ENCODE data around the genes LBP, RALGAPB and ADIG.

DNA sequence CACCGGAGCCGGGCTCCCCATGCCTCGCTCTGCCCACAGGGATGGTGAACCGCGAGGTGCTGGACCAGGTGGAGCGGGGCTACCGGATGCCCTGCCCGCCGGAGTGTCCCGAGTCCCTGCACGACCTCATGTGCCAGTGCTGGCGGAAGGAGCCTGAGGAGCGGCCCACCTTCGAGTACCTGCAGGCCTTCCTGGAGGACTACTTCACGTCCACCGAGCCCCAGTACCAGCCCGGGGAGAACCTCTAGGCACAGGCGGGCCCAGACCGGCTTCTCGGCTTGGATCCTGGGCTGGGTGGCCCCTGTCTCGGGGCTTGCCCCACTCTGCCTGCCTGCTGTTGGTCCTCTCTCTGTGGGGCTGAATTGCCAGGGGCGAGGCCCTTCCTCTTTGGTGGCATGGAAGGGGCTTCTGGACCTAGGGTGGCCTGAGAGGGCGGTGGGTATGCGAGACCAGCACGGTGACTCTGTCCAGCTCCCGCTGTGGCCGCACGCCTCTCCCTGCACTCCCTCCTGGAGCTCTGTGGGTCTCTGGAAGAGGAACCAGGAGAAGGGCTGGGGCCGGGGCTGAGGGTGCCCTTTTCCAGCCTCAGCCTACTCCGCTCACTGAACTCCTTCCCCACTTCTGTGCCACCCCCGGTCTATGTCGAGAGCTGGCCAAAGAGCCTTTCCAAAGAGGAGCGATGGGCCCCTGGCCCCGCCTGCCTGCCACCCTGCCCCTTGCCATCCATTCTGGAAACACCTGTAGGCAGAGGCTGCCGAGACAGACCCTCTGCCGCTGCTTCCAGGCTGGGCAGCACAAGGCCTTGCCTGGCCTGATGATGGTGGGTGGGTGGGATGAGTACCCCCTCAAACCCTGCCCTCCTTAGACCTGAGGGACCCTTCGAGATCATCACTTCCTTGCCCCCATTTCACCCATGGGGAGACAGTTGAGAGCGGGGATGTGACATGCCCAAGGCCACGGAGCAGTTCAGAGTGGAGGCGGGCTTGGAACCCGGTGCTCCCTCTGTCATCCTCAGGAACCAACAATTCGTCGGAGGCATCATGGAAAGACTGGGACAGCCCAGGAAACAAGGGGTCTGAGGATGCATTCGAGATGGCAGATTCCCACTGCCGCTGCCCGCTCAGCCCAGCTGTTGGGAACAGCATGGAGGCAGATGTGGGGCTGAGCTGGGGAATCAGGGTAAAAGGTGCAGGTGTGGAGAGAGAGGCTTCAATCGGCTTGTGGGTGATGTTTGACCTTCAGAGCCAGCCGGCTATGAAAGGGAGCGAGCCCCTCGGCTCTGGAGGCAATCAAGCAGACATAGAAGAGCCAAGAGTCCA, 57.7 kb downstream of the SRC start:
- RRBS, 2 experiments: 90 to 94% methylated on average over 8 of the region's 50 CpGs
CAGE:
- cytosol, long polyA minus RNA: start-site peak on the plus strand centred at position 603 of the sequence, 59 bp wide, 20 reads; start-site peak on the plus strand centred at position 811 of the sequence, 45 bp wide, 21 reads; start-site peak on the plus strand centred at position 1,063 of the sequence, 86 bp wide, 33 reads; start-site peak on the plus strand centred at position 1,169 of the sequence, 17 bp wide, 17 reads
- cytosol, long polyA plus RNA: no peak
- long polyA plus RNA: start-site peak on the plus strand centred at position 1,010 of the sequence, 375 bp wide, 71 and 188 reads in 2 replicates
- nucleus, long polyA minus RNA: no peak
- nucleus, long polyA plus RNA: no peak

DNA sequence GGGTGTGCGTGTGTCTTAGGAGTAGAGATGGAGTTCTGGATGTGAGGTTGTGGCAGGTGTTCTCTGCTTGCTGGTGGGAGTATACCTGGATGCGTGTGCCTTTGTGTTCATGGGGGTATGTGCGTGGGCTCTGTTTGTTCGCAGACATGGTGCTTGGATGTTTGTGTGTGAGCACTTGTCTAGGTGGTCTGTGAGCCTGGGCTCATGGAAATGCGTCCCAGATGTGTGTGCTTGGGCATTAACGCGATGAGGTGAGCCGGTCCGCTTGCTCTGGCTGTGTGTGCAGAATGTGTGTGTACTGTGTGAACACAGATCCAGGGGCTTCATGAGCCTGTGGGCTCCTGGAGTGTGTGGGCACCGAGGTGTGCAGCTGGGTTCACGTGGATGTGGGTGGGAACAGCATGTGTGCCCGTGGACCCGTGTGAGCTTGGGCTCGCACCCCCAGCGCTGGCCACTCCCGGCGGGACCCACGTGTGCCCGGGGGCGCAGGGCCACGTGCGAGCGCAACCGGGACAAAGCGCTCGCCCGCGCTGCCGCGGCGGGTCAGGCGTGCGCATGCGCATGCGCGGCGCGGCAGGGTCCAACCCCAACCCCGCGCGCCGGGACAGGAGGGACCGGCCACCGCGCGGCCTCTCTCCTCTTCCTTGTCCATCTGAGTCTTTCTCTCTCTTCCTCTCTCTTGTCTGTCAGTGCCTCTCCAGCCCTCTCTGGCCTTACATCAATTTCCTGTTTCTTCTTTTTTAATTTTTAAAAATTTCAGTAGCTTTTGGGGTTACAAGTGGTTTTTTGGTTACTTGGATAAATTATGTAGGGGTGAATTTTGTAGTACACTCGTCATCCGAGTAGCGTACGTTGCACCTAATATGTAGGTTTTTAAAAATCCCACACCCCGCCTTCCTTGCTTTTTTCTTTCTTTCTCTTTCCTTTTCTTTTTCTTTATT, 60.5 kb downstream of the SRC start:
- RRBS, 2 experiments: 1% methylated on average over 15 of the region's 51 CpGs
CAGE:
- cytosol, long polyA minus RNA: no peak
- cytosol, long polyA plus RNA: no peak
- long polyA plus RNA: no peak
- nucleus, long polyA minus RNA: no peak
- nucleus, long polyA plus RNA: no peak

DNA sequence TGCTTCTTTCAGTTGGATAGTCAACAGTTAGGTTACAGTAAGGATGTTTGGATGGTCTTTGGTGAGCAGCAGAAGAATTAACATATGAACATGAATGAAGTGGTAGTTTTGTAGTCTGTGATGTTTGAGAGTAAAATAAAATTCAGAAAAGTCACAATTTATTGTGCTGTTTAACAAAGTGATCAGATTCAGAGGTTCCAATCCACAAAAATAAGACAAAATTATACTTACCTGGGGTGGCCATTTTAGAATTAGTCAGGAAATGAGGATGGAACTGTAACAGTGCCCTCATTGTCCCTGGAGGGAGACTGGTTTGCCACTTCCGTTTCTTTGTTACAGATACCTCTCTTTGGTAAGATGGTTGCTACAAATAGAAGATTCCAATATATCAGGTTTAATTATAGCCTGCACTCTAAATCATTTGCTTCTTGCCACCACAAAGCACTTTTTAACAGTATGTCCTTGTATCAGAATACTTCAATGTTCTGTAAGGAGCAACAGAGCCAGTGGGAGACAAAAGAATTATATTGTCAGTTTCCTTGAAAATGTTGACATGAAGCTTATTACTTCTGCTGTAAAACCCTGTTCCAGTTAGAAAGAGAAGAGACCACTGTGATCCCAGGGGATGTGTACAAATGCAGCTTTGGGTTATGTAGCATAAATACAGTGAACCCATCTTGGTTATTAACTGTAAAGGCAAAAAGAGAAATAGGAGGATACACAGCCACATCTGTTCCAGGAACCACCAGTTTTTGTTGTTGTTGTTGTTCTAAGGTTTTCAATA, 95.7 kb downstream of the CTNNBL1 start:
- RRBS, 2 experiments: no CpG with 5 or more reads among the region's 1 CpG
CAGE:
- cytosol, long polyA minus RNA: no peak
- cytosol, long polyA plus RNA: no peak
- long polyA plus RNA: no peak
- nucleus, long polyA minus RNA: no peak
- nucleus, long polyA plus RNA: no peak

GRCh38 chr20:38085338-38085696, 51.8 kb downstream of the RPRD1B start:
- RRBS, 2 experiments: no CpG with 5 or more reads among the region's 5 CpGs
CAGE:
- cytosol, long polyA minus RNA: no peak
- cytosol, long polyA plus RNA: no peak
- long polyA plus RNA: no peak
- nucleus, long polyA minus RNA: no peak
- nucleus, long polyA plus RNA: no peak

- RRBS, 2 experiments: no CpG with 5 or more reads among the region's 12 CpGs
CAGE:
- cytosol, long polyA minus RNA: no peak
- cytosol, long polyA plus RNA: no peak
- long polyA plus RNA: no peak
- nucleus, long polyA minus RNA: no peak
- nucleus, long polyA plus RNA: no peak
Observed at GRCh38 chr20:38132067-38132644, 32.9 kb downstream of the TGM2 start.

DNA sequence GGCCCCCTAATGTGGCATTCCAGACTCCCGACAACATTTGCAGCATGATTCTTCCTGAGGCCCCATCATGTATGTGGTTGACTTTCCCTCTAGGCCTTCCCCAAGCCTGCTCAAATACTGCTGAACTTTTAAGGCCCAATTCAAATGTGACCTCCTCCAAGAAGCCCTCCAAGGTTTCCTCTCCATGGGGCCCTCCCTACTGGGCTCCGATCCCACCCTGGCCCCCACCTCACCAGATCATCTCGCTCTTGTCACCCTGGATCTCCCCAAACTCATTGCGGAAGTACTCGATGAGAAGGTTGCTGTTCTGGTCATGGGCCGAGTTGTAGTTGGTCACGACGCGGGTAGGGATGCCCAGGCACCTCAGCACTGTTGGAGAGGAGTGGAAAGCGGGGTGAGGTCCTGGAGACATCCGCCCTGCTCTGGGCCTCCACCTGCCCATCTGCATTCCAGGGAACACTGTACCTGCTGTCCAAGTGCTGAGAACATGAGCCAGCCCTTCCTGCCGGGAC, 23.2 kb downstream of the TGM2 start:
- RRBS, 2 experiments: 95 to 100% methylated on average over 1 of the region's 12 CpGs
CAGE:
- cytosol, long polyA minus RNA: no peak
- cytosol, long polyA plus RNA: no peak
- long polyA plus RNA: no peak
- nucleus, long polyA minus RNA: no peak
- nucleus, long polyA plus RNA: no peak

- RRBS, 2 experiments: 70 to 100% methylated on average over 2 to 4 of the region's 14 CpGs
CAGE:
- cytosol, long polyA minus RNA: no peak
- cytosol, long polyA plus RNA: no peak
- long polyA plus RNA: no peak
- nucleus, long polyA minus RNA: no peak
- nucleus, long polyA plus RNA: no peak
Observed at GRCh38 chr20:38155686-38156254, 9.3 kb downstream of the TGM2 start.

- RRBS, 2 experiments: no CpG with 5 or more reads among the region's 13 CpGs
CAGE:
- cytosol, long polyA minus RNA: no peak
- cytosol, long polyA plus RNA: no peak
- long polyA plus RNA: no peak
- nucleus, long polyA minus RNA: no peak
- nucleus, long polyA plus RNA: no peak
Observed at GRCh38 chr20:38156661-38157448, 8.2 kb downstream of the TGM2 start.

DNA sequence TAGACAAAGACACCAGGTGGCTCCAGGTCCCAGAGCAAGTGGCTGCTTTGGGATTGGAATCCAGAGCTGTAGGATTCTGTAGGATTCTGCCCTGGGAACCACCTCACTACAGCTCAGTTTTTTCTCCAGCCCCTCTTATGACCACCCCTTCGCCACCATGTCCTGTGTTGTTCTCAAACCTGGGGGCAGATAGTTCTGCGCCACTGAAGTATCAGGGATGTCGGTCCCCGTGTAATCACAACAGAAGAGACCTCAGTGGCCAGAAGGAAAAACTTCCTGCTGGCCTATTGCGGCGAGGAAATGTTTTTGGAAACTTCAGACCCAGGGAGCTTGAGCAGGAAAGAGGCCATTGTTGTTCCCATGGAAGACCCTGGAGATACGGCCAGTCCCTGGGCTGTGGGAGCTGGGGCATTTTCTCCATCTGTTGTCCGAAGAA, 1.6 kb downstream of the TGM2 start:
- RRBS, 2 experiments: no CpG with 5 or more reads among the region's 8 CpGs
CAGE:
- cytosol, long polyA minus RNA: no peak
- cytosol, long polyA plus RNA: no peak
- long polyA plus RNA: no peak
- nucleus, long polyA minus RNA: no peak
- nucleus, long polyA plus RNA: no peak

GRCh38 chr20:38208945-38209337, 43.9 kb upstream of the TGM2 start:
- RRBS, 2 experiments: no CpG with 5 or more reads among the region's 3 CpGs
CAGE:
- cytosol, long polyA minus RNA: no peak
- cytosol, long polyA plus RNA: no peak
- long polyA plus RNA: no peak
- nucleus, long polyA minus RNA: no peak
- nucleus, long polyA plus RNA: no peak

DNA sequence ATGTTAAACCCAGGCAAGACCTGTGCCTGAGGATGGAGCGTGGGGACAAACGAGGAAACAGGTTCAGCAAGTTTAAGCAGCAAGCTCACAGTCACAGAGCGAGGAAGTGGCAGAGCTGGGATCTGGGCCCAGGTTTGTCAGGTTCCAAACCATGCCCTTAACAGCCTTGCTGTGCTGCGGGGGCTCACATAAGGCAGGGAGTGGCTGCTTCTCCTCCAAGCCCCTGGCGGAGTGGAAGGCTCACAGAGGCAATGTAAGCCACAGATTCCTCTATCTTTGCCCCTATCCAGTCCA, 3.9 kb upstream of the BPI start:
- RRBS, 2 experiments: no CpG with 5 or more reads among the region's 5 CpGs
CAGE:
- cytosol, long polyA minus RNA: no peak
- cytosol, long polyA plus RNA: no peak
- long polyA plus RNA: no peak
- nucleus, long polyA minus RNA: no peak
- nucleus, long polyA plus RNA: no peak

- RRBS, 2 experiments: no CpG with 5 or more reads among the region's 15 CpGs
CAGE:
- cytosol, long polyA minus RNA: no peak
- cytosol, long polyA plus RNA: no peak
- long polyA plus RNA: no peak
- nucleus, long polyA minus RNA: no peak
- nucleus, long polyA plus RNA: no peak
Observed at GRCh38 chr20:38346214-38347277, at the start of gene LBP. Gene LBP, plus strand, starts transcription at chr20:38346482.

DNA sequence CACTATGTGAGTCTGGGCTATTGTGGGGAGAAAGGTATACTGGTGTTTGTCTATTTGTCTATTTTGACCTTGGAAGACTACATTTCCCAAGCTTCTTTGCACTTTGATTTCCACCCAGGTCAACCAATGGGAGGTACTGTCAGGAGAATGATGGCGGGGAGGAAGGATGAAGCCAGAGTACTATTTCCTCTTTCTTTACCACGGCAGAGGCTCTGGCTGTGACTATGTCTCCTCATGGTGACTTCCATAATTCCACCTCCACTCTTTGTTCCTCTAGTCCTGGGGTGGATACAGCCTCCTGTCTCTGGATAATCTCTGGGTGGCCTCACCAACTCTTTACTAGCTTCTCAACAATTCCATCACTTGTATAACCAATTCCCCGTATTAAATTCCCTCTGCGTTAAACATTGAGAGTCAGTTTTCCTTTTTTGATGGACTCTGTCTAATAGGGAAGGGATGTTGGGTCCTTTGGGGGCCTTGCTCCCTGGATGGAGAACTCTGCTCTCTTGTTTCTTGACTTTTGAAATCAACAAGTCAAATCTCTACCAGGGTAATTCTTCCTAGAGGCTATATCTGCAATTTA, 23.3 kb downstream of the LBP start:
- RRBS, 2 experiments: no CpG with 5 or more reads among the region's 4 CpGs
CAGE:
- cytosol, long polyA minus RNA: no peak
- cytosol, long polyA plus RNA: no peak
- long polyA plus RNA: no peak
- nucleus, long polyA minus RNA: no peak
- nucleus, long polyA plus RNA: no peak

DNA sequence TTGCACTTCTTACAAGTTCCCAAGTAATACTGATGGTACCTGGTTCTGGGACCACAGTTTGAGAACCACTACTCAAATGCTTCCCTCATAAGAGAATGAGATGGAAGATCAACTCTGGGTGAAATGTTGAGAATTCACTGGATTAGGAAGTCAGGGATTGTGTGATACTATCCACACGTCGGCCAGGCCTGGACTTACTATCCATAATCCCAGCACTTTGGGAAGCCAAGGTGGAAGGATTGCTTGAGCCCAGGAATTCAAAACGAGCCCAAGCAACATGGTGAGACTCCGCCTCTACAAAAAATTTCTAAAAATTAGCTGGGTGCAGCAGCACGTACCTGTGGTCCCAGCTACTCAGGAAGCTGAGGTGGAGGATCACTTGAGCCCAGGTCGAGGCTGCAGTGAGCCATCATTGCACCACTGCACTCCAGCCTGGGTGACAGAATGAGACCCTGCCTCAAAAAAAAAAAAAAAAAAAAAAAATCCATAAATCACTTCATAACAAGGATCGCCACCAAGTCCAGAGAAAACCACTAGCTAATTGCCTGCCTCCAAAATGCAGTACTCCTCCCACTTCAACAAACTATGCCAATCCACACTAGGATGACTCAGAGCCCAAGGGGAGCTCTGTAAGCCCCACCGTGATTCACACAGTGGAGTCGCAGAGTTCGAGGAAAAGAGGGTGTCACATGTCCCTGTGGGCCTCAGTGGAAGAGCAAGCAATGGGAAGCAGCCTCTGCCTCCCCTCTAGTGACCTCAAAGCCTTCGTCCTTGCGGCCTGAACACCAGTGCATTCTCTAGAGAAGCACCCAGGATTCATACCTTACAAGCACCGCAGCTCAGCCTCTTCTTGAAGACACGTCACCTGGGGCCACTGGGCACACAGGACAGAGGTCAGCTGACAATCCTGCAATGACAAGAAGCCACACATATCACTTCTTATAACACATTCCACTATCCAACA, 46.8 kb upstream of the RALGAPB start:
- RRBS, 2 experiments: no CpG with 5 or more reads among the region's 14 CpGs
CAGE:
- cytosol, long polyA minus RNA: start-site peak on the minus strand centred at position 753 of the sequence, 123 bp wide, 9 reads
- cytosol, long polyA plus RNA: no peak
- long polyA plus RNA: no peak
- nucleus, long polyA minus RNA: no peak
- nucleus, long polyA plus RNA: no peak

DNA sequence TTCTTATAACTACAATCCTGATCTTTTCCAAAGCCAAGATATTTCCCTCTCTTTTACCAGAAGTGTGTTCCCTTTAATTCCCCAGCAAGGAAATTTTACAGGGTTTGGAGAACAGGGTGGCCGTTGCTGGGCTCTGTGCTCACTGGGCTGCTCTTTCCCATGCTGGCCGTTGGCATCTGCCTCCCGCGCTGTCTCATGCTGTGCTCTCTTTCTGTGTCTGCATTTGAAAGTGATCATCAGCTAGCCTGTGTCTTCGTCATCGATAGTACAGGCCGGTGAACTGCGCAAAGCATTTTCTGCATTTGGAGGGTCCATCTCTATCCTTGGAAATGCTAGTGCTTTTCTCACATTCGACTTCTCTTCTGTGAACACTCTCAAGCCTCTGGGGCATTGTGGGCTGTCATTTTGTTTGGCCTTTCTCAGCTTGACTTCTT, 30.8 kb upstream of the RALGAPB start:
- RRBS, 2 experiments: no CpG with 5 or more reads among the region's 9 CpGs
CAGE:
- cytosol, long polyA minus RNA: no peak
- cytosol, long polyA plus RNA: no peak
- long polyA plus RNA: no peak
- nucleus, long polyA minus RNA: no peak
- nucleus, long polyA plus RNA: no peak

- RRBS, 2 experiments: 3% methylated on average over 9 of the region's 62 CpGs
CAGE:
- cytosol, long polyA minus RNA: no peak
- cytosol, long polyA plus RNA: no peak
- long polyA plus RNA: no peak
- nucleus, long polyA minus RNA: no peak
- nucleus, long polyA plus RNA: no peak
Observed at GRCh38 chr20:38446376-38447336, 26.0 kb upstream of the RALGAPB start.

- RRBS, 2 experiments: under 1 to 2% methylated on average over 39 to 41 of the region's 95 CpGs
CAGE:
- cytosol, long polyA minus RNA: start-site peak on the plus strand at chr20:38472846-38472862, 115 reads
- cytosol, long polyA plus RNA: no peak
- long polyA plus RNA: start-site peak on the plus strand at chr20:38472842-38472882, 88 and 105 reads in 2 replicates
- nucleus, long polyA minus RNA: no peak
- nucleus, long polyA plus RNA: start-site peak on the plus strand at chr20:38472842-38472882, 124 and 182 reads in 2 replicates
Observed at GRCh38 chr20:38472329-38473679, at the start of gene RALGAPB. Gene RALGAPB, plus strand, starts transcription at chr20:38472843.

DNA sequence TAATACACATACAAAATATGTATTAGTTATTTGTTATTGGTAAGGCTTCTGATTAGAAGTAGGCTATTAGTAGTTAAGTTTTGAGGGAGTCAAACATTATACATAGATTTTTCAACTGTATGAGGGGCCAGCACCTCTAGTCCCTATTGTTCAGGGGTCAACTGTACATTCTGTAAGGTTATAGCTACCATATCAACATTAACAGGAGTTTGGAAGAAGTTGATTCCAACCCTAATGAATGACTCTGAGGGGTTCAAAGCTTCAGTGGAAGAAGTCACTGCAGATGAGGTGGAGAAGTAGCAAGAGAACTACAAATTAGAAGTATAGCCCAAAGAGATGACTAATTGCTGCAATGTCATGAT, 30.5 kb downstream of the RALGAPB start:
CAGE:
- cytosol, long polyA minus RNA: no peak
- cytosol, long polyA plus RNA: no peak
- long polyA plus RNA: no peak
- nucleus, long polyA minus RNA: no peak
- nucleus, long polyA plus RNA: no peak

GRCh38 chr20:38539746-38540122, 41.3 kb upstream of the ADIG start:
- RRBS, 2 experiments: no CpG with 5 or more reads among the region's 3 CpGs
CAGE:
- cytosol, long polyA minus RNA: no peak
- cytosol, long polyA plus RNA: no peak
- long polyA plus RNA: no peak
- nucleus, long polyA minus RNA: no peak
- nucleus, long polyA plus RNA: no peak

DNA sequence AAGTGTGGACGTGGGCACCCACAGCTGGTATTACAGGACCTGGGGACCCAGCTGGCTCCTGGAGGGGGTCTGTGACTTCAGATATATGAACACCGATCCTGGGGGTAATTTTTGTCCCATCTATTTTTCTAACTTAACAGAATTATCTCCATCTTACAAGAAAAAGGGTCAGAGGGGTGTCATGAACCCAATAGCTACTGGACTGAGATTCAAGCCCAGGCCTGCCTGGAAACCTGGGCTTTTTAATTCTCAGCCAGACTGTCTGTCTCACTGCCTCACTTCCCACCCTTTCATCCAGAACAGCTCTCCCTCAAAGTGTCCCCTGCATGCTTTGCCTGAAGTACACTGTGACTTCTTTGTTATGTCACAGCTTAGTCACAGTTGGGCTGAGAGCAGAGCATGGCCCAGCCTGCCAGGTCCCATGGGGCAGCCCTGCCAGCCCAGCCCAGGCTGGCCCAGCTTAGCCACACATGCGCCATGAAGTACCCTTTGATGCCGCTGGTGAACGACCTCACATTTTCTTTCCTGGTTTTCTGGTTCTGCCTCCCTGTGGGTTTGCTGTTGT, at the start of gene ADIG:
Gene ADIG, plus strand, starts transcription at position 424 of the 565 bp plus-strand sequence.
- RRBS, 2 experiments: no CpG with 5 or more reads among the region's 5 CpGs
CAGE:
- cytosol, long polyA minus RNA: no peak
- cytosol, long polyA plus RNA: no peak
- long polyA plus RNA: no peak
- nucleus, long polyA minus RNA: no peak
- nucleus, long polyA plus RNA: no peak

Measured in HepG2 (cell line).